ENCODE measurements around the genes HELZ2 and RTEL1.

GRCh38 chr20:63573987-63575059 is at the start of gene HELZ2:
Gene HELZ2 (minus strand): TSS chr20:63574239.
- RRBS, result no CpG with 5 or more reads among the region's 63 CpGs

DNA sequence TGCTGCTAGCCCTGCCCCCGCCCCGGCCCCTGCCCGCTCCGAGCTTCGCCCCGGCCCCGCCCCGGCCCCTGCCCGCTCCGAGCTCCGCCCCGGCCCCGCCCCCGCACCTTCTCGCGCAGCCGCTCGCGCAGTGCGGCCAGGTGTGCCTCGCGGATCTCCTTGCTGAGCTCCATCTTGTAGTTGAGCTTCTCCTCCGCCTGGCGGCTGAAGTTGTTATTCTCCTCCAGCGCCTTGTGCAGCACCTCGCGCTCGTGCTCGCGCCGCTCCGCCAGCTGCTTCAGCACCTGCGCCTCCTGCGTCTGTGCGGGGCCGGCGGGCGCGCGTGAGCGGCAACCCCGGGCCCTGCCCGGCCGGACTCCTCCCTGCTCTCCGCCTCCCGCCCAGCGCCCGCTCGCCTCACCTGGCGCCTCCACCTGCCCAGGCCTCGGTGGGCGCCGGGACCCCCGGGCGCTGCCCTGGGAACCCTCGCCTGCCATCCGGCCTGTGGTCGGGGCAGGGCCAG is 11.2 kb downstream of the STMN3 start:
- RRBS, result 0% methylated on average over 8 of the region's 58 CpGs

DNA sequence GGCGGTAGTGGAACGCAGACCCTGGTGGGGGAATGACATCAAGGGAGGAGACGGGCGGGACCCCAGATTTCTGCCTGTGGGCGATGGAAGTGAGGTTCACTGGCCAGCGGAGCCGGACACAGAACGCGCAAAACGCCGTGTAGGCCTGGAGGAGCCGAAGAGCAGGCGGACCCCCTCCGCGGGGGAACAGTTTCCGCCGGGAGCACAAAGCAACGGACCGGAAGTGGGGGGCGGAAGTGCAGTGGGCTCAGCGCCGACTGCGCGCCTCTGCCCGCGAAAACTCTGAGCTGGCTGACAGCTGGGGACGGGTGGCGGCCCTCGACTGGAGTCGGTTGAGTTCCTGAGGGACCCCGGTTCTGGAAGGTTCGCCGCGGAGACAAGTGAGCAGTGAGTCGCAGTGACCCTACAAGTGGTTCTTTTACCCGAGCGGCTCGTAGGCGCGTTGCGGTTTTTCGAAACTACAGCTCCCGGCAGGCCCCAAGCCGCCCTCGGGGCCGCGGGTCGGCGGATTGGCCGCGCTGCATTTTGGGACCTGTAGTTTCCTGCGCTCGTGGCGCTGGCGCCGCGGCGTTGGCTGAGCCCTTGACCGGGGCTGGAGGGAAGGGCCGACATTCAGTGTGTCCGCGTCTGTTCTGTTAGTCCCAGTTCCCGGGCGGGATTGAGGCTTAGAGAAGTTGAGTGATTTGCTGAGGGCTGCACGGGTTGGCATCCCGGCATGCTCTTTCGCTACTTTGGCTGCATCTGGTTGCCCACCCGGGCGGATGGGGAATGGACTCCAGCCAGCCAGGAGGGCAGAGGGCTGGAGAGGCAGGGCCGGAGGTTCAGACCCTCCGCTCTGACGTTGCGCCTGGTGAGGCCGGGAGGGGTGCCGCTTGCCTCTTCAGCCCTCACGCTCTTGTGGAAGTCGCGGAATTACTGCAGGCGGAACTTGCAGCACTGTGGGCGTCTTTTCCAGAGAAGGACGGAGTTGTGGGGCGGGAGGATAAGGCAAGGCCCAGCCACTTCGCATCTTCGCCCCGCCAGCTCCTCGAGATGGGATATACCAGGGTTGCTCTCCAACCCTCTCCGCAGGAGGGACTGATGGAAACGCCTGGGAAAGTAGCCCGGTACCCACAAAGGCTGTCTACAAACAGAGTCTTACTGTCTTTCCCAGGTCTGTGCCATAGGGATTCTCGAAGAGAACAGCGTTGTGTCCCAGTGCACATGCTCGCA is at the start of gene RTEL1:
Gene RTEL1, plus strand, starts transcription at position 233 of the 1,212 bp plus-strand sequence.
- RRBS, result 2% methylated on average over 49 of the region's 92 CpGs

DNA sequence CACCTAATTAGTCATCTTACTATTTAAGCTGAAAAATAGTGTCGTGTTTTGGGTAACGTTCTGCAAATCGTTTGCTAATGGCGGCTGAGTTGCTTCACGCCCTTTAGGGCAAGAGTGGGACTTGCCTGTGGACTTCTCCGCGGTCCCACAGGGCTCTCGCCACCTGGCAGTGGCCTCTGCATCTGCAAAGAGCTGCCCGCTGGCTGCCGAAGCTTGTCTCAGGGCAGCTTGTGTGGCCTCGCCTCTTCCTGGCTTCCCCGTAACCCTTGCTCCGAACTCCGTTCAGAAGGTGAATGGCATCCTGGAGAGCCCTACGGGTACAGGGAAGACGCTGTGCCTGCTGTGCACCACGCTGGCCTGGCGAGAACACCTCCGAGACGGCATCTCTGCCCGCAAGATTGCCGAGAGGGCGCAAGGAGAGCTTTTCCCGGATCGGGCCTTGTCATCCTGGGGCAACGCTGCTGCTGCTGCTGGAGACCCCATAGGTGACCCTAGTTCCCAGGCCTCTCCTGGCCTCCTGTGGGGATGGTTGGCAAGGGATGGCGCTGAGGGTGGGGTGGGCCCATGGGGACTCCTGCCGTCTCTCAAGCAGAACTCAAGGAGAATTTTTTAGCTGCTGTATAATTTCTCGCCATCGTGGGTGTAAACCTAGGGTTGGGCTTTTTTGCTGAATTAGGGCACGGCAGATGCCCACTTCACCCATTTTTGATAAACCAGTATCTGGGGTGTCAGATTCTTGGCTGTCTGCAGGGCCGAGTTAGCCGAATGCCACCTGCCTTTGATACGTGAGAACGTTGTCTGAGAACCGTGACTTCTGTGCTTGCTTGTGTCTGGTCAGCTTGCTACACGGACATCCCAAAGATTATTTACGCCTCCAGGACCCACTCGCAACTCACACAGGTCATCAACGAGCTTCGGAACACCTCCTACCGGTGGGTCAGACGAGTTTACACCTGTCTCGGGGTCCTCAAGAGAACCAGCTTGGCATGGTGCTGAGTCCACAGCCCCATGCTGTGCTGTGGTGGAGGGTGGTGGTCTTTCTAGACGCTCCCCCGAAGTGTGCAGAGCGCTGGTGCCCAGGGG is 3.2 kb downstream of the RTEL1 start:
- RRBS, result no CpG with 5 or more reads among the region's 47 CpGs

- RRBS, result 15% methylated on average over 15 of the region's 68 CpGs
Measured at GRCh38 chr20:63689398-63690683, 6.6 kb upstream of the TNFRSF6B start.

GRCh38 chr20:63698792-63699784 is 2.6 kb downstream of the TNFRSF6B start:
- RRBS, result 84% methylated on average over 8 of the region's 26 CpGs

- RRBS, result no CpG with 5 or more reads among the region's 13 CpGs
Measured at GRCh38 chr20:63765144-63765597, 25.6 kb downstream of the SLC2A4RG start.

DNA sequence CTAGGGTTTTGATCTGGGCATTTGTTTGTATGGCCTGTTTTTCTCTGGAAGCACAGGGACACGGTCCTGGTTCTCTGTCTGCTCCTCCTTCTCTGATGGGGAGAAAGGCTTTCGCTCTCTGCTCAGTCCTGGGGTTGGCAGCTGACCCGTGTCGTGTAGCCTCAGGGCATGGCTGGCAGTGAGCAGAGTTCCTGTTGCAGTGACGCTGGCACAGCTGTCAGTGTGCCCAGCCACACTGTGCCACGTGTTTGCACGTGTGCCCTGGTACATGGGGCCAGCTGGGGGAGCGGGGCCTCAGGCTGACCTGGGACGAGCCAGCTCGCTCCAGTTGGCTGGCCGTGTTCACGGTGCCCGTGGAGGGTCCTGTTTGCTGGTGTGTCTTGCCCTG is 10.4 kb upstream of the DNAJC5 start:
- RRBS, result no CpG with 5 or more reads among the region's 13 CpGs

DNA sequence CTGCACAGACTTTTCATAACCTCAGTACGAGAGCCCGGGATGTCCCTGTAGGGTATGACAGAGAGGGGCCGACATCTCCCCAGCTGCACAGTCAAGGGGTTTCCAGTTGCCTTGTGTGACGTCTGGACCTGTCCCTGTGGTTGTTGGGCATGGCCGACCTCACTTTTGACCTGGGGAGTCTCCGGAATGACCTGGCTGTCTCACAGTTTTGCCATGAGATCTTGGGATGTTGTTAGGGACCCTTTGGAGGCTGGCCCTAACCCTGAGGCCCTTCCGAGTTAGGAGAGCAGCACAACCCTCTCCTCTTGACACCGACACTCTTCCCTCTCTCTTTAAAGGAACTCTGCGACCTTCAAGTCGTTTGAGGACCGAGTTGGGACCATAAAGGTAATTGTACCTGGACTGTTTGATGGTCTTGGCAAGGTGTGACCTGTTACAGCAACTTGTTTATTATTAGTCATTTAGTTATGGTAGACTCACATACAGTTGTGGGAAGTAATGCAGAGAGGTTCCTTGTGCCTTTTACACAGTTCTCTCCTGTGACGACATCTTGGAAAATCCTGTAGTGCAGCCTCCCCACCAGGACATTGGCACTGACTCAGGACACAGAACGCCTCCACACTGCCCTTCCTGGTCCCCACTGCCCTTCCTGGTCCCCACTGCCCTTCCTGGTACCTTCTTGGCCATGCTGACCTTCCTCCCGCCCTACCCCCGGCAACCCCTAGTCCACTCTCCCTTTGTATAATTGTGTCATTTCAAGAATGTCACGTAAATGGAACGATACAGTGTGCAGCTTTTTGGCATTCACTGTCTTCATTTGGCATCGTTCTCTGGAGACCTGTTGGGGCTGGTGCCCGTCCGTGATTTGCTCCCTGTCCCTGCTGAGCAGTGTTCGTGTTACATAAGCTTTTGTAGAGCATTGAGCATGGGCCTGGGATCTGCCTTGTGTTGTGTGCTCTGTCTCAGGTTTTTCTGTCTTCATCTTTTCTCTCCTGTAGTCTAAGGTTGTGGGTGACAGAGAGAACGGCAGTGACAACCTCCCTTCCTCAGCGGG is 5.7 kb upstream of the DNAJC5 start:
- RRBS, result no CpG with 5 or more reads among the region's 23 CpGs

GRCh38 chr20:63894103-63894826 is 661 bp upstream of the DNAJC5 start:
- RRBS, result 2% methylated on average over 6 of the region's 37 CpGs

DNA sequence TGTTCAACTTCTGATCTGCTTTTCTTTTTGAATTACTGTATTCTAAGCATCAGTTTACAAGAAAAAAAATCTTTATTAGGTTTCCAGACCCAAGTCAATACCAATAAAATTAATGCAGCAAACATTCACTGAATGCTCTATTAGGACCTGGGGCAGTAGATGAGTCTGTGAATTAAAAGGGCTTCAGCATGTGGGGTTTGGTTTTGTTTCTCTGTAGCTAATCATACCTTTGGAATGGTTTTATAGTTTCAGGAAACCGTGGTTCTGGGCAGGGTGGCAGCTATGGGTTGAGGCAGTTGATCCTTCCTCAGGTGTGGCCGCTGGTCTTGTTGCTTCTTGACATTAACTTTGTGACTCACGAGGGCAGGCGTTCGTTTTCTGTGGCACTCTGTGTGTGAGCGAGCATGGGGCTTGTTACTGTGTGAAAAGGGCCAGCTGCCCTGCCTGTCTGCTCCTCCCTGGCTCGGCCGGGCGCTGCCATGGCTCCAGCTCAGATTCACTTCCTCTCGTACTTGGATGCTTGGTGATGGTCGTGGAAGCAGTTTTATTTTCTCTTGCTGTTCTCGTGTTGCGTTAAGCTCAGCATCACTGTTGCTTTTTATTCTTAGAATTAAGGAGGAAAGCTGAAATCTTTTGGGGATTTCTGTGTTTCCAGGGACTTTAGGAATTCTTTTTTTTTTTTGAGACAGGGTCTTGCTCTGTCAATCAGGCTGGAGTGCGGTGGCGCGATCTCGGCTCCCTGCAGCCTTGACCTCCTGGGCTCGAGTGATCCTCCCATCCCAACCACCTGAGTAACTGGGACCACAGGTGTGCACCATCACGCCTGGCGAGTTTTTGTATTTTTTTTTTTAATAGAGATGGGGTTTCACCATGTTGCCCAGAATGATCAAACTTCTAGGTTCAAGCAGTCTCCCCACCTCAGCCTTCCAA is 16.3 kb downstream of the DNAJC5 start:
- RRBS, result no CpG with 5 or more reads among the region's 20 CpGs

DNA sequence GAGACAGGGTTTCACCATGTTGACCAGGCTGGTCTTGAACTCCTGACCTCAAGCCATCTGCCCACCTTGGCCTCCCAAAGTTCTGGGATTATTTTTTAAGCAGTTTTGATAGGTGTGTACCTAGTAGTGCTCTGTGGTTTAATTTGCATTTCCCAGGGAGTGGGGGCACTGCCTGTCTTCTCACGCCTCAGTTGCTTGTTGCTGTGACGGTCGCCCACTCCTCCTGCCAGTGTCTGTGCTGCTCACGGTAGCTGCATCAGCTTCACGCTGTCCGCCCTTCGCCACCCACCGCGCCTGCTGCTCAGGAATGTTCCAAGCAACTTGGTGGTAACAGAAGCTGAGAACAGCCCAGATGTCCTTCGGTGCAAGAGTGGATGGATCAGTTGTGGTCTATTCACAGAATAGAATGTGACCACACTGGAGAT is 22.8 kb downstream of the DNAJC5 start:
- RRBS, result no CpG with 5 or more reads among the region's 10 CpGs

- RRBS, result 98% methylated on average over 7 of the region's 53 CpGs
Measured at GRCh38 chr20:63940129-63940913, 15.9 kb downstream of the UCKL1 start.

DNA sequence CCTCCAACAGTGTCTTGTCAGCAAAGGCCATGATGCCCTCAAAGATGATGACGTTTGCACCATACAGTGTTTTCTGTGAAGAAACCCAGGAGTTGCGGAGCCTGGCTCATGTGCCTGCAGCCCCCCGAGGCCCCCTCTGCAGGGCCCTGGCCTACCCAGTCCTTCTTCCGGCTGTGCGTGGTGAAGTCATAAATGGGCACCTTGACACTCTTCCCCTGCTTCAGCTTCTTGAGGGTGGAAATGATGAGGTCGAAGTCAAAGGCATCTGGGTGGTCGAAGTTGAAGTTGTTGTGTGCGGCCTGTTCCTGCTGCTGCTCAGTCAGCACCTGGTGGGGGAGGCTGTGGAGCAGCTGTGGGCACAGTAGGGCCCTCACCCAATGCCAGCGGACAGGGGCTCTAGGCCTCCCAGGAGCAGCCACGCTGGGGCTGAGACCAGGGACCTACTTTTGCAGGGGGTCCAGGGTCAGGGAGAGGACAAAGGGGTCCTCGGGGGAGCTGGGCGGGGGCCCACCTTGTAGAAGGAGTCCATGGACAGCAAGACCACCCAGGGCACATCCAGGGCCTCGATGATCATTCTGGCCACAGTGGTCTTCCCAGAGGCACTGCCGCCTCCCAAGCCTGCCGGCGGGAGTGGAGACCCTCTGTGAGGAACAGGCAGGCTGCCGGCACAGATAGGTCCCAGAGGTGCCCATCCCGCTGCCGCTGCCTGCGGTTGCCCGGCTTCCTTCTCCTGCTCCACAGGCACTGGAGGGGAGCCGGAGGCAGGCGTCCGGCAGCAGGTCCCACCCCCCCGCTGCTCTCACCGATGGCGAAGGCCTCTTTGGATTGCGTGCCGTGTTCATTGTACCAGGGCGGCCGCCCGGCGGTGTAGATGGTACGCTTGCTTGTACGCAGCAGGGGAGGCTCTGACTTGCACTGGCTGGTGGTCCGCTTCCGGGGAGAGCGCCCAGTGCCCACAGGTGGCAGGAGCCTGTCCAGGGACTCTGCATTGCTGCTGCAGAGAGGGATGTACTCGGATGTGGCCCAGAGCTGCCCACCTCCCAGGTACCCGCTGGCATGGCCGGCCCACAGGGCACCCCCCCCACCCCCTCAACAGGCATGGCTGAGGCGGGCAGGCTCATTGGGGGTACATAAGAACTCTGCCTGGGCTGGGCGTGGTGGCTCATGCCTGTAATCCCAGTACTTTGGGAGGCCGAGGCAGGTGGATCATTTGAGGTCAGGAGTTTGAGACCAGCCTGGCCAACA is 10.1 kb downstream of the UCKL1 start:
- RRBS, result 96% methylated on average over 19 of the region's 44 CpGs

DNA sequence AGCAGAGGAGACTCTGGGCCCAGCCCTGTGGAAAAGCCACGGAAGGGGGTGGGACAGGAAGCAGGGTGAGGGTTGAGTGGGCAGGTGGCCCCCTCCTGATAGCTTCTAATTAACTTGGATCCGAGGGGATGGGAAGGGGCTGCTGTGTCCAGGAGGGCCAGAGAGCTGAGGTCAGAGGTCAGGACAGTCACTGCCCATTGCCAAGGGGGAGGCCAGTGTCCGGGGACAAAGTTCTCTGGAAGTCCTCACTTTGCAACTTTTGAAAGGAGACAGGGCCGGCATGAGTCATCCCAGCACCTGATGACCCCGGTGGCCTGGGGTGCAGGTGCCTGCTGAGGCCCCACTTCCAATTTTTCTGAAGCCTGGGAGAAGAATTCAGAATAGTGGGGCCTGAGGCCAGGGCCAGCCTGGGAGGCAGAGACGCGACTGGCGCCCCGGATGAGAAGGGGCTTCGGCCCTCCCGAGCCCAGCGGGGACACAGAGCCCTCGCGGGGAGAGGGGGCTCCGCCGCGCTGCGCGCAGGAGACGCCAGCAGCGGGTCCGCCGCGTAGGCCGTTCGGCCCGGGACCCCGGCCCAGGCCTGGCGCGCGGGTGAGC is 752 bp downstream of the ZNF512B start:
- RRBS, result 2% methylated on average over 19 of the region's 31 CpGs

GRCh38 chr20:64026930-64027249 is 9.1 kb upstream of the C20orf204 start:
- RRBS, result no CpG with 5 or more reads among the region's 10 CpGs

DNA sequence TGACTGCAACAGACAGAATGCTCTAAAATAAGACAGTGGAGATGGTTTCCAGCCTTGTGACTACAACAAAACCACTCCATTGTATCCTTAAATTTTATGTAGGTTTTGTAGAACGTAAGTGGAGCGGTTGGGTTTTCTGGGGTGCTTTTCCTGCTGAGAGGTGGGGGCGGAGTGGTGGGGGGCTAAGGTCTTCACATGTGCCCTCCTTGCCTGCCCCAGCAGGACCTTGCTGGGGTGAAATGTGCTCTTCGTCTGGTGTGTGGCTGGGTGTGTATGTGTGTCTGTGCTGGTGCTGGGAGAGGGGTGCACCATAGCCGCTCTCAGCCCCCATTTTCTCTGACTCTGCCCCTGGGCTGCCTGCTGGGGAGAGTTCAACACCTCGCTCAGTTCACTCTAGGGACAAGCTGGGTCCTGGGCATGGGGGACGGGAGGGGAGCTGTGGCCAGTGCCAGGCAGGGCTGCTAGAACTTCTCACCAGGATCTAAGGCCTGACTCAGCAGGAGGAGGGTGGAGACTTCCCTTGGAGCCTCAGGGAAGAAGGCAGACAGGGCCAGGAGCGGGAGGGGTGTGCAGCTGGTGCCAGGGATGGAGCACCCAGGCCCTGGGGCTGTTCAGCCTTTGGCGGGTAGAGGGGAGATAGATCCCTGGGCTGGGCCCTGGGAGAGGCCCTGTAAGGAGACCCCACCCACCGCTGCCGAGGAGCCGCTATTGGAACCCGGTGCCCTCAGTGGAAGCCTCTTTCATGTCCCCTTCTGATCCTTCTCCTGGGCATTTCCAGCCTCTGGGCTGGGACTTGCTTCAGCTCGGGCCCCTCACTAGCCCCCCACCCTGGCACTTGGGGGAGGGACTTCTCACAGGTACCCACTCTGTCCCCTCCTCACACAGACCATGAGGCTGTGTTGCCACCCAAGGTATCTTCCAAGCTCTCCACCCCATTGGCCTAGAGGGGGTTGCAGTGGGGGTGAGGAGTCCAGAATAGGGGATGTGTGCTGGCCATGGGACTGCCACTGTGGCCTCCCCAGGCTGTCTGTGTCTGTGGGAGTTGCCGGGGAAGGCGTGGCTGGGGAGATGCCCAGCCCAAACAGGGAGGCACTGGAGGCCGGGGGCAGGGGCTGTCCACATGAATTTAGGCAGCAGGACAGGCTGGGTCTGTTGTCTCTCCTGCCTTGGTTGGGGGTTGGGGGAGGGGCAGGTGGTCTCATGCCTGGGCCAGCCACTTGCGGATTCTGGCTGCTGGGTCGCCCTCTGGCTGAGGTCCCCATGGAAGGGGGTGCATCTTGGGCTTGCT is 4.6 kb downstream of the SOX18 start:
- RRBS, result 31% methylated on average over 3 of the region's 19 CpGs

DNA sequence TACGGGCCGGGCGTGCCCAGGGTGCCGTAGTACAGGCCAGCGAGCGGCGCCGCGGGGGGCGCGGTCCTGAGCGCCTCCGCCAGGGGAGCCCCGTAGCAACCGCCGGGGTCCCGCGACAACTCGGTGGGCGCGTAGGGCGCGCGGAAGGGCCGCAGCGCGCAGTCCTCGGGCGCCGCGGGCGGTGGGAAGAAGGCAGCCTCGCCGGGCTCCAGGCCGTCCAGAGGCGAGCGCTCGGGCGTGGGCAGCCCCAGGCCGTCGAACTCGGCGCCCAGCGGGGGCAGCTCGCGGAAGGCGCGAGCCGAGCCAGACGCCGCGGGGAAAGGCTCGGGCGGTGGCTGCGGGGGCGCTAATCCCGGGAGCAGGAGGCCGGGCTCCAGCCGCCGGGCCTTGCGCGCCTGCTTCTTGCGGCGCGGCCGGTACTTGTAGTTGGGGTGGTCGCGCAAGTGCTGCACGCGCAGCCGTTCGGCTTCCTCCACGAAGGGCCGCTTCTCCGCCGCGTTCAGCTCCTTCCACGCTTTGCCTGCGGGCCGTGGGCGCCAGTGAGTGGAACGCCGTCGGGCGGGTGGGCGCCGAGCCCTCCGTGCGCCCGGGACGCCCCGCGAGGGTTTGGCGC is 890 bp downstream of the SOX18 start:
- RRBS, result 20% methylated on average over 26 of the region's 94 CpGs

DNA sequence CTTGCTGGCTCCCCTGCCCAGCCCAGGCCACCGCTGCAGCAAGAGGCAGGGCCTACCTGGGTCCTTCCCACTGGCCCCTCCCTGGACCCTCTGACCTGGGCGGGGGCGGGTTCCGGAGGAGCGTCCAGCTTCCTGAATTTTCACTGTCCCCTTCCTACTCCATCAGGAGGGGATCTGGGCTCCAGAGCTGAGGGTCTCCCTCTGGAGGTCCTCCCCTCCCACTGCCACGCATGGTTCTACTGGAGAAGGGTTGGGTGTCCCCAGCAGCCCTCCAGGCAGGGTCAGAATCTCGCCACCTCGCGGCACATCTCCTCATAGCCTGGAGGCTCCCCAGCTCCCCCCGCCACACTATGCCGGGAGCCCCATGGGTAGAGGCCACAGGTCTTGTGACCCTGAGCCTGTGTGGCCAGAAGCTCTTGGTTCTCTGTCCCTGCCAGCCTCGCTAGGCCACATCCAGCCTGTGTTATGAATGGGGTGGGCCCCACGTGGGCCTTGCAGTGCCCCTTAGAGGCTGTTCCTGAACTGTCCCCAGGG is 1.0 kb upstream of the SOX18 start:
- RRBS, result no CpG with 5 or more reads among the region's 13 CpGs

GRCh38 chr20:64057613-64058243 is 5.3 kb upstream of the TCEA2 start:
- RRBS, result 27% methylated on average over 4 of the region's 23 CpGs